ENCODE data around the genes ORAI2 and POLR2J.

DNA sequence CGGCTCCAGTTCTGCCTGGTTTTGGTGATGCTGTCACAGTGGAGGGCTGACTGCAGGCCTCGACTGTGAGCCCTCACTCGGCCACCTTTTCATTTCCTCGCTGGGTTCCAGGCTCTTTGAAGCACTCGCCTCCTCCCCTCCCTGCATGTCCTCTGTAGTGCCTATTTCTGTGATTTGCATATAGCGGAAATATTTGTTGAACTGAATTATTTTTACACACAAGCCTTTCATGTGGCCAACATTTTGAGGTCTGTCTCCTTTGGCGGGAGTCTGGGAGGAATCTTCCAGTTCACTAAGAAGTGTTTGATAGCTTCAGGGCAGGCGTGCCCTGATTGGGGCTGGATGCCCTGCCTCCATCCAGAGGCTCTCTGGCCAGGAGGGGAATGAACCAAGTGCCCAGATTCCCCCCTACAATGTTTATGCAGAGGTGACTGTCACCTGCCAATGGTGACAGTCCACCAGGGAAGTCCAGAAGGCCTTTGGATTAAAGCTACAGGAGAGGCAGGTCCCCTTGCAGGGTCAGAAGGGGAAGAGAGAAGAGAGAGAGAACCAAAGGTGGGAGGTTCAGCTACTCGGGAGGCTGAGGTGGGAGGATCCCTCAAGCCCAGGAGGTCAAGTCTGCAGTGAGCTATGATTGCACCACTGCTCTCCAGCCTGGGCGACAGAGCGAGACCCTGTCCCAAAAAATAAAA lies 67.6 kb downstream of the CUX1 start:
- RRBS = no CpG with 5 or more reads among the region's 11 CpGs

DNA sequence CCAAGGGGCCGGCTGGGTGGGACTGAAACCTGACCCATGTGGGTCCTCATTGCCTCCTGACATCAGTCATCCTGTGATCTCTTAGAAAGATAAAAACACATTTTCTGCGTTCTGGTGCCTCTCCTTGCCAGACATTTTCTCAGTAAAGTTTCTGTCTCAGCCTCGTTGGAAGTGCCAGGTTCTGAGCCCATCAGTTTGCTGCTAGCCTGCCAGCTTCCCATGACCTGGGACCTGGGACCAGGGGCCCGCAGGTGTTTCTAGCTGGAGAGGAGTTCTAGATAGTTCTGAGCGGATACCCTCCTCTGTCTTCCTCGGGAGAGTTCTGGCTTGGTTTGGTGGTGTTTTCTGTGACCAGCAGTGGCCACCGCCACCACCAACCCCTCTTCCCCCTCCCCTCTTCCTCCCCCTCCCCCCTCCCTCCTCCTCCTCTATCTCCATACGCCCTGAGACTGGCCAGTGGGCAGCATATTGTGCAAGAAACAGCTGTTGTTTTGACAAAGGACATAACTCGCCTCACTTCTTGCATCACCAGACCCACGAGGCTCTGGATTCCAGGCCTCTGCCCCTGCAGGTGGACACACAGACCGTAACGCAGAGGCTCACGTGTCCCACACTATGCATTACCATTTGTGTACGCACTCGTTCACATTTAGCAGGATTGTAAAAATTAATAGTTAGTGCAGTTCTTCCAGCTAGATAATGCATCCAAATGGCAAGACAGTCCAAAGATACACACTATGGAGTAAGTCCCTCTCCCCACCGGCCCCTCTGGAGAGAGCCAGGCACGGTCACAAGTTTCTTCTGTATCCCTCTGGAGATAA lies 94.6 kb downstream of the CUX1 start:
- RRBS = no CpG with 5 or more reads among the region's 17 CpGs

GRCh38 chr7:101944143-101945324 lies 127.1 kb downstream of the CUX1 start:
- RRBS = no CpG with 5 or more reads among the region's 25 CpGs

GRCh38 chr7:101953453-101953983 lies 136.1 kb downstream of the CUX1 start:
- RRBS = no CpG with 5 or more reads among the region's 10 CpGs

GRCh38 chr7:101985435-101986125 lies 168.2 kb downstream of the CUX1 start:
- RRBS = no CpG with 5 or more reads among the region's 9 CpGs

GRCh38 chr7:102032961-102033433 lies 215.6 kb downstream of the CUX1 start:
- RRBS = no CpG with 5 or more reads among the region's 4 CpGs

DNA sequence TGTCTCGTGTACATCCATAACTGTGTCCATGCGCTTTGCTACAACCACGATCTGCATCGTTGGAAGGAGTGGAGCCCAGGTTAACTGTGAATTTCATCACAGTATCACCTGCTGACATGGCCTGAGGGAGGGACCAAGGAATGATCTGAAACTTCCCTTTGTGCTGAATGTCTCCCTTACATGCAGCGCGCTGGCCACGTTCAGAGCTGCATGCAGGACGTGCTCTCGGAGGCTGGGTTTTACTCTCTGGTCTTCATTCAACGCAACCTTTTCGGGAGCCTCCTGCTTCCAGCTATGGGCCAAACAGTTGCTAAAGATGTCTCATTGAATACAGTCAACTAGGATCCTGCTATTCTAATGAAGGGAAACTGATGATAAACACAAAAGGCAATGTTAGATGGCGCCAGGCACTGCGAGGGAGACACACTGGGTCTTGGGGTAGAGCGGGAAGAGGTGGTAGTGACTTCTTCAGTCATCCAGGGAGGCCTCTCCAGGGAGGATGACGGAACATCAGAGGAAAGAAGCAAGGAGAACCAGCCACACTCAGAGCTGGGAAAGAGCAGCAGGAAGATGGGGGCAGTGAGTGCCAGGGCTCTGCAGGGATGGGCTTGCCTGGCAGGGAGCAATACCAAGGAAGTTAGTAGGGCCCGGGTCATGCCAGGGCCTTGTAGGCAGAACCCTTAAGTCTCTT lies 222.5 kb downstream of the CUX1 start:
- RRBS = no CpG with 5 or more reads among the region's 16 CpGs

DNA sequence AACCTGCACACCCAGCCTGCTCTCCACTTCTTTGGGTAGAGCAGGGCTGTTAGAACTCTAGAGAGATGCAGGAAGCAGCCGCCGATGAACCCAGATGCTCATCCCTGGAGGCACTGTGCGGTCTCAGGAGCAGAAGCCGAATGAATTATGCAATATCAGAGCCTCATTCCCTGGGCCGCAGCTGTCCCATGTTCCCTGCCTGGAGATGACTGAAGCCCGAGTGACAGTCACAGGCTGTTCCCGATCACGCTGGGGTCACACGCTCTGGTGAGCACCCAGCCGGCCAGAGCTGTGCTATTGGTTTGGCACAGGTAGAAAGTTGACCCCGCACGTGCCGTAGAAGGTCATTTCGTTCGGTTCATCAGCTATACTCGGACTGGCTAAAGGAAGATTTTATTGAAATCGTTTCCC lies 140.6 kb upstream of the SH2B2 start:
- RRBS = no CpG with 5 or more reads among the region's 17 CpGs

DNA sequence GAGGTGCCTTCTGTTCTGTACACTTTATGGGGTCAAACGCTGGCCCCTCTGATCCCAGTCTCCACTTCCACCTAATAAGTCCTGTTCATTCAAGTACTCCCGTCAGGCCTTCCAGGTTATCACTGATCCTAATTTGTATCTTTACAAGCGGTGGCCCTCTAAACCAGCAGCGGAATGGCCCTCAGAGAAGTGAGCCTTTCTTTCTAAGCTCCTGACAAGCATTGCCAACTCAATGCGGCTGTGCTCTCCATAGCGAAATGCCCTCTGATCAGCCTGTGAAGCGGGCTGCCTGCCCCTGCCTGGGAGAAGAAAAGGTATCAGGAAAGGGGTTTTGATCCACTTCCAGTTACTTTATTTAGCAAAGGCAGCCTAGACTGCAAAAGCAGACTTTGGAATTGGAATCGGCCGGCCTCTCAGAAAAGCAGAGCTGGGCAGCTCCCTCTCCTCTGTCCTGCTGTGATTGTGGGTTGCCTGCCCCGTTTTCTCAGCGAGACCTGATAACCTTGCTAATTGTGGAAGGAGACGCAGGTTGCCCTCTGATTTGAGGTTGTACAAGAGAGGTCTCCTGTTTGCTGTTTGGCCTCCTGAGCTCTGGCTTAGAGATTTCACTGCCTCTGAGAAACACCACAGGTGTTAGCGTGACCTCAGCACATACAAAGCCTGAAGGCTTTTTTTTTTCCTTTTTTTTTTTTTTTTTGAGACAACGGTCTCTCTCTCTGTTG lies 54.0 kb upstream of the SH2B2 start:
- RRBS = no CpG with 5 or more reads among the region's 14 CpGs

GRCh38 chr7:102254501-102255157 lies 32.0 kb upstream of the SH2B2 start:
- RRBS = no CpG with 5 or more reads among the region's 14 CpGs

GRCh38 chr7:102381979-102382957 lies 13.9 kb upstream of the PRKRIP1 start:
- RRBS = no CpG with 5 or more reads among the region's 17 CpGs

GRCh38 chr7:102384887-102385472 lies 11.2 kb upstream of the PRKRIP1 start:
- RRBS = 97% methylated on average over 1 of the region's 4 CpGs

DNA sequence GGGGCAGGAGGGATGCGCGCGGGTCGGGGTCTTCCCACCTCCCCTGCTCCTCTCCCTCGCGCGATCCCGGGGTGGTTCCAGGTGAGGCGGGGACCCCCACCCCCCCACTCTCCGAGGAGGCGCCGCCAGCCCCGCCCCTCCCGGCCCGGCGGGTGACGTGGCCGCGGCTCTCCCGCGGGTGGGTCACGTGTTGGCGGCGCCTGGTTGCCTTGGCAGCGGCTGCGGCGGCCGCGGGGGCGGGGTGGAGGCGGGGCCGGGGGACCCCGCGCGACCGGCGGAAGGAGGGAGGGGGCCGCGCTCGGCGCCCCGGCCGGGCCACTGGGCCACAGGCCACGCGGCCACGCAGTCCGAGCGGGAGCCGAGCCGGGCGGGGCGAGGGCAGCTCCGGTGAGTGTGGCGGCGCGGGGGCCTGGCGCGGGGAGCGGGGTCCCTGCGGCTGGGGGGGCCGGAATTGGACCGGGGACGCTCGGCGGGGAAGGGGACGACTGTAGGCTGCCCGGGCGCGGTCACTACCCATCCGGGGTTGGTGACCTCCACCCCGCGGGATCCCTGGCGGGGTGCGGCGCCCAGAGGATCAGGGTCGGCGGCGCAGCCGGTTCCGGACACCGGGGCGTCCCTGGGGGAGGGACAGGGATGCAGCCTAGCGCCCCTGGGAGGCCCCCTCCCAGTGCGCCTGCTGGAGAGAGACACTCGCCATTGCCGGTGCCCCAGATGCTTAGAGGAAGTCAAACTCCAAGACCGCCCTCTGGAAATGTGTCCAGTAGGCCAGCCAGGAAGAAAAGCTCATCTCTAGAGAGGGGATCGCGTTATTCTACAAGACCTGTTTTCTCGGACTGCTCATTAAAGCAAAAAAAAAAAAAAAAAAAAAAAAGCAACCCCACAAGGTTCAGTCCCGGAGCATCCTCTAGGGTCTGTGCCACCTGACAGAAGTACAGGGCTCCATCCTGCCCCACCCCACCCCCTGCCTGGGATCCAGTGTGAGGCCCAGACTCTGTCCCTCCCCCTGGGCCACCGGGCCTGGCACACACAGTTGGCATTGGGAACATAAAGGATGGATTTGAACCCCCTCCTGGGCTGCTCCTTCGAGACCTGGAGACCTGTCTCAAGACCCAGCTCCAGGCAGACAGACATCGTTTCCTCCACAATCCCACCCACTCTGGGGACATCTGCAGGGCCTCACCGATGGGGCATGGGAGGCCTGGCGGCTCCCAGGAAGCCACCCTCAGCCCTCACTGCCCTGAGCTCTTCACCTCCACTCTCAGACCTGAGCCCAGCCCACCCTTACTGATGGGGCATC lies at the start of gene ORAI2:
TSS of gene ORAI2 (plus strand) at position 301 of the 1,297 bp plus-strand sequence.
- RRBS = 6% methylated on average over 66 of the region's 96 CpGs

GRCh38 chr7:102473946-102474563 lies 4.7 kb downstream of the POLR2J start:
- RRBS = no CpG with 5 or more reads among the region's 20 CpGs

- RRBS = no CpG with 5 or more reads among the region's 56 CpGs
Observed at GRCh38 chr7:102478674-102479357, at the start of gene POLR2J. TSS of gene POLR2J (minus strand) at chr7:102478922.

- RRBS = no CpG with 5 or more reads among the region's 5 CpGs
Observed at GRCh38 chr7:102527861-102528286, 10.3 kb upstream of the RASA4B start.

DNA sequence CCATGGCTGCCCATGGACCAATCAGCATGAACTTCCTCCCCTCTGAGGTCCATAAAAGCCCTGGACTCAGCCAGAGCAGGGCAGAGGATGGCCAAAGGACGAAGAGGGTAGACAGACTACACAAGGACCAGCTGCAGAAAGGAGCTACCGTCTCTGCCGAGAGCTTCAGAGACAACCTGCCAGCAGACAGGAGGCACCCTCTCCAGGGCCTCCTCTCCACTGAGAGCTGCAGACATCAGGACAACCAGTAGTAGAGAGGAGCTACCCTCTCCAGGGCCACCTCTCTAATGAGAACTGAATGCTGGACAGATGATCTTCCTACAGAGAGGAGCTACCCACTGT lies 4.3 kb upstream of the FAM185A start:
- RRBS = no CpG with 5 or more reads among the region's 3 CpGs

DNA sequence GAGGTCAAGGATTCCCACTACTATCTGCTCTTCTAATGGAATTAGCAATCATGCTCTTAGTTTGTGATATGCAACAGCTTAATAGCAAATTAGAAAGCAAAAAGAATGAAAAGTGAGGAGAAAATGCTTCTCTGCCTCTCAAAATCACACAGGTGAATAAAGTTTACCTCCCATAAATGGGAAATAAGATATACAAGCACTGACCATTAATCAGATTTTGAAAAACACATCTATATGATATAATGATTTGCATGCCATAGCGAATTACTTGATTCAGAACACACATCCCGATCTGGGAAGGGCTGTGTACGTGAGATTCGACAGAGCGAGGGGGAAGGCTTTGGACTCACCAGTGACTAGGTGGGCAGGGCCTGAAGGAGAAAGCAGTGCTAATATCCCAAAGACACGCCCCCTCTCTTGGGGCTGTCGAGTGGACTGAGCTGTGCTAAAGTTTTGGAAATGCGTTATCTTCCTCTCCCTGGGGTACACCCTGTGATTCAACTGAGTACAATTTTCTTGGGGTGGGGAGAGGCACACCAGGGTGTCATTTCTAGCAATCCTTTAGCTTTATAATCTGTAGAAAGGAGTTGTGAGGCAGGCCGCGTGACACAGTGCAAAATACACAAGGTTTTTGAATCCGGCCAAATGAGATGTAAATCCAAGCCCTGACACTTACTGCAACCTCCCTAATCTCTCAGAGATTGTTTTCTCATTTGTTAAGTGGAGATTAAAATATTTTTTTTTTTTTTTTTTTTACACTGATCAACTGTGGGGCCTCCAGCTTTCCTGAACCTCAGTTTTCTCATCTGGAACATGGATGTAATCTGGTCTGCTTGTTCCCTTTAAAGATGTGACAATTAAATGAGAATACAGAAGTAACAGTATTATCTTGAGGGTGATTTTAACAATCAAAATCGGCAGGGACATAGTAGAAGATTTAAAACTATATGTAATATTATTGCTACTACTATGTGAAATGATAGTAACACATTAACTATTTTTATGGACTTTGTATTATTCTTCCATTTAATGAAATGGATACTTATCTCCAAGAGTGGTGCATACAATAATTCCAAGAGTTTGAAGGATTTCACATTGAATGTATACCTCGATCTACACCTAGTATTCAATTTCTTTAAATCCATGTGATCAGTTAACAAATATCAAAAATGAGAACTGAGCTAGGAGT lies 2.0 kb downstream of the LRRC17 start:
- RRBS = no CpG with 5 or more reads among the region's 13 CpGs

DNA sequence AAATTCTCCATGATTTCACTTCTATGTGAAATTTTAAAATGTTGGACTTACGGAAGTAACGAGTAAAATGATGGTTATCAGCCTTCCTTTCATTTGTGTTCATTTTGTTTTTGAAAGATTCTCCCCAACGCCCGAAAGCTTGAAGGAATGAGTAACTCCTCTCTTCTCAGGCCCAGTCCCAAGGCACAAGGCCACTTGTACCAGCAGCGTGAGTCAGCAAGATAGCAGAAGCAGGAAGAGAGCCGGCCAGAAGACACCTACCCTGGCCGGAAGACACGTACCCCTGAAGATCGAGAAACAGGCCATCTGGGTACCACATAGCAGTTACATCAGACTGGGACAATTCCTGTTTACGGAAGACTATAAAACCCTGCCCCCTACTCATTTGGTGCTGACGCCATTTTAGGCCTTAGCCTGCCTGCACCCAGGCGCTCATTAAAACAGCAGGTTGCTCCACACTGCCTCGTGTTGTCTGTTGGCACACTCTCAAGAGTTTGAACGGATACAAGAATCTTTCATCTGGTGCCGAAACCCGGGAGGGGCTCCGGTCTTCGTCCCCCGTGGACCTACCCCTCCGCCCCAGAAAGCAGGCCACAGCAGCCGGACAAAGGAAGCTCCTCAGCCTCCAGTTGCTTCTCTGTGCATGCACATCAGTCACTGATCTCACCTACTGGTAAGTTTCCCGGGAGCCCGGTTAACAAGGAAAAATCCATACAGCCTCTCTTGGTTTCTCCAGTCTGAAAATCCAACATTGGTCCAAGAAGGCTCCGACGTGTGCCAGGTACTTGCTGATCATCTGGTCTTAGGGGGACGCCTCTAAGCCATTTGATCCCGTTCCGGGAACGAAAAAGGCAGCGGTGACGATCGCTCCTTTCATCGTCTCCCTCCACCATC lies 60.5 kb downstream of the LRRC17 start:
- RRBS = 1% methylated on average over 4 of the region's 33 CpGs

- RRBS = no CpG with 5 or more reads among the region's 5 CpGs
Observed at GRCh38 chr7:103089139-103089987, 14.4 kb downstream of the ARMC10 start.